Progenitor cell of endocrine pancreas (in vitro differentiated cells): ENCODE measurements around the gene SELENON.

DNA sequence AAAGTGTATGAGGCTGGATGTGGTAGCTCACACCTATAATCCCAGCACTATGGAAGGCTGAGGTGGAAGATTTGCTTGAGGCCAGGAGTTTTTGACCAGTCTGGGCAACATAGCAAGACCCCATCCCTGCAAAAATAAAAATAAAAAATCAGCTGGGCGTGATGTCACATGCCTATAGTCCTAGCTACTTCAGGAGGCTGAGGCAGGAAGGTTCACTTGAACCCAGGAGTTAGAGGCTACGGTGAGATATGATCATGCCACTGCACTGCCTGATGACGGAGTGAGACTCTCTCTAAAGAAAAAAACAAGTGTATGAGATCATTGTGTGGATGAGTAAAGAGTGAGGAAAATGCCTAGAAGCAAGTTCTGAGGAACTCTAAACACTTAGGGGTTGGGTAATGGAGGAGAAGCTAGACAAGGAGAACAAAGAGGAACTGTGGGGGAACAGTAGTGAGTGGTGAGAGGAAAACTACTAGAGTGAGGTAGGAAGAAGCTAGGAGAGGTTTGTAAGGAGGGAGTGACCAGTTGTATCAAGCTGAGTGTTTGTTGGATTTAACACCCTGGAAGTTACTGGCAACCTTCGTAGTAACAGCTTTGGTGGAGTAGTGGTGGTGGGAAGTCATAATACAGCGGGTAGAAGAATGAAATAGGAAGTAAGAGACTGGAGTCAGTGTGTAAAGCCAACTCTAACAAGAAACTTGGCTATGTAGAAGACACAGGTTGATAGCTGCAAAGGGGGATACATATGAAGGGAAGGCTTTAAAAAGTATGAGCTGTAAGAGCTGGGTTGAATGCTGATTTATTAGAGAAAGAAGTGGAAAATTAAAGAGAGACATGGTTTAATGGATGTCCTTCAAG lies 17.1 kb downstream of the CLIC4 start:
- PRO-cap = no peak

GRCh38 chr1:24765045-24765738 lies 19.9 kb downstream of the CLIC4 start:
- PRO-cap = no peak

- PRO-cap = no peak
Measured at GRCh38 chr1:24911322-24912010, 18.6 kb downstream of the RUNX3 start.

- PRO-cap = no peak
Measured at GRCh38 chr1:24916626-24917092, 13.4 kb downstream of the RUNX3 start.

- PRO-cap = no peak
Measured at GRCh38 chr1:24988357-24988700, 58.3 kb upstream of the RUNX3 start.

- PRO-cap = no peak
Measured at GRCh38 chr1:25099167-25100009, 132.9 kb downstream of the SYF2 start.

- PRO-cap = no peak
Measured at GRCh38 chr1:25146294-25146948, 85.9 kb downstream of the SYF2 start.

- PRO-cap = no peak
Measured at GRCh38 chr1:25340329-25340740, 2.2 kb downstream of the TMEM50A start.

DNA sequence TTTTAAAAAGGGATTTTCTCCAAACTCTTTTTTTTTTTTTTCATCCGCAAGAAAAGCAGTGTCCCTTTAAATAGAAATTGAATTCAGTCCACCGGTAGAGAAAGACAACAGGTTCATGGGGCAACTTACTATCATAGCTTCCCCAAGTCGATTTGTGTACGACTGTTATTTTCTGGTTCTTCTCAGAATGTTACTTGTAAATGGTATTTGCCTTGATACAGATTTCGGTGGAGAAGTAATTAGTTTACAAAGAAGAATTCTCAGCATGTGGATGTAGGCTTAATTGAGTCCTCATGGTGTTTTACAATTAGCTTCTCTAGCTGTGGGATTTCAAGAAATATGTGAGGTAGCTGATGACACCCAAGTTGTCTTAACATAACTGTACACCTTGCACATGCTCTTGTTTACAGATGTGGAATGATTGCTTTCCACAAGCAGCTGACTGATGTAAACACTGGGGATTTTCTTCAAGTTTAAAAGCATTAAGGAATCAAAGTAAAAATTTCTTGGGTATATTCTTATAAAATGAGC lies 1.3 kb downstream of the MACO1 start:
- PRO-cap = no peak

DNA sequence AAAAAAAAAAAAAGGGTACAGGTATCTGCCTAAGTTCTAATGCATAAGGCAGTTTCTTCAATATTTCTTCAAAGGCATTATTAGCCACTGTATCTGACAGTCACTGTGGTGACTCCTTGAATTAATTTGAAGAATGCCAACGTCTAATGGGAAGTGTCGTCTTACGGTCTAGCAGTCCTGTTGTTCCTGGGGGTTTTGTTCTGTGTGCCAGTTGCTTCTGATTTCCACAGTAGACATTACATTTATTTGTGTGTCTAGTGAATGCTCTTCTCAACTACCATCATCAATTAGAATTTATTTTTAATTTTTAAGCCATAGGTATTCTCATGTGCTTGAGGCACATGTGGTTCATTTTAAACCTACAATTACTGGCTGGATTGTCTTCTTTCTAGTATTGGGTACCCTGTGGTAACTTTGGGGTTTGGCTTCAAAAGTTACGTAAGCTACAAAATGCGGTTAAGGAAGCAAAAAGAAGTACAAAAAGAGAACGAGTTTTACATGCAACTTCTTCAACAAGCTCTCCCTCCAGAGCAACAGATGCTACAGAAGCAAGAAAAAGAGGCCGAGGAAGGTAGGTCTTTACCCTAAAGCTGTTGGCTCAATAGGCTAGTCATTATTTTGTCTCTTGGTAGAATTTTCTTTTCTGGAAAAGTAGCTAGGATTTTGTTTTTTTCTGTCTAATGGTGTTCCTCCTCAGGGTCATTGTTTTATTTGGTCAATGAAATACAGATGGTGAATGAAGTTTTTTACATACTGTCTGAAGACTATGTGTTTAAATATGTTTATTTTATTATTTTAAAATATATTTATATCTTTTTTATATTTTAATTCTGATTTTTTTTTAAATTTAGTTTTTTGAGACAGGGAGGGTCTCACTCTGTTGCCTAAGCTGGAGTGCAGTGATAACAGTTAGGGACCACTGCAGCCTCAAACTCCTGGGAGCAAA lies 25.8 kb downstream of the MACO1 start:
- PRO-cap = no peak

DNA sequence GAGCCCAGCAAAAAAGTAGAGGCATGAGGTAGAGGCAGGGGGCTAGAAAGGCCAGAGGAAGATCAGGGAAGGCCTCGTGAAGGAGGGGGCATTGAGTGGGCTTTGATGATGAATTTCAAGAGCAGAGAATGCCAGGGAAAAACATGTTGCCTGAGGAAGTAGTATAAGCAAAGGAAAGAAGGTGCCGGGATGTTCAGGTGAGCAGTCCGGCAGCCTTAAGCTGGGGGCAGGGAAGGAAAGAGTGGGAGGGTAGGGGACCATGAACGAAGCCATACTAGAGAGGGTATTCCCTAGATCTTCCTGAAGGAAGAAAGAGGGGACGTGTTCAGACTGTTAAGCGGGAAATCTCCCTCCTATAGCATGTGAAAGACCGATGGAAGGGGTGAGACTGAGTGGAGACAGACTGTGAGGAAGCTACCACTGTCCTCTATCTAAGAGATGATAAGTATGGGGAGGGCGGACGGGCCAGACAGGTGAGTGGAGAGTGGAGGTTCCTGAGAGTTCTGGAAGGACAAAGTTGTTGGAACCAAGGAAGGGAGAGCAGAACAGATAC lies 49.1 kb upstream of the LDLRAP1 start:
- PRO-cap = no peak

GRCh38 chr1:25561472-25561867 lies 18.1 kb downstream of the LDLRAP1 start:
- PRO-cap = no peak

DNA sequence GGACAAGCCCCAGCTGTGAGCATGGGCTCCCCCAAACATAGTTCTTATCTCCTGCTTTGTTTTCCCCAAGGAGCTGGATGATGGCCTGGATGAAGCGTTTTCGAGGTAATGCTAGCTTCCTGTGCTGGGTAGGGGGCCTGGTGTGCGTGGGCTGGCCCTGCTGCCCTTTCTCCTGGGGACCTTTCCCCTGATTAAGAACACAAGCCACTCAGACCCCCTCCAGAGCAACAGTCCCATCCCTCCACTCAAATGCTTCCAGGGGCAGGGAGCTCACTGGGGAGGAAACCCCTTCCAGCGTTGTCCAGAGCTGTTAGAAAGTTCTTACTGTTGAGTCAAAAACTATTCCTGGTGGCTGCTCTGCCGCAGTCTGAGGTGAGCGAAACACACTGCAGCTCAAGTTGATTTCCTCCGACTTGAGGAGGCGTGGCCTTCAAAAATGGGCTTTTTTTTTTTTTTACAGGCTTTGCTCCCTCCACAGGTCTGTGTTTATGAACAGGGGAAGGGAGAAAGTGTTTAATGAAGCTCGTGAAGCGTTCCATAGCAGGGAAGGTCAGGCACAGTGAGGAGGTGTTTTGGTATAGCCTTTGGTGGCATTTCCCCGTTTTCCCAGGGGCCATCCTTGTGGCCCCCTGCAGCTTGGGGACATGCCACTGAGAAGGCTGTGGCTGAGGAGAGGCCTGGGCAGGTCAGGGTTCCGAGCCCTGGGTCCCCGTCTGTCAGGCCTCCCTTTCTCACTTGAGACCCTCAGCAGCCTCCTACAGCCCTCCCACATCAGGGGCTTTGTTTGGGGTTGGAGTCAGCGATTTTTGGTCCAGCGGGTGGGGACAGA lies 21.9 kb downstream of the LDLRAP1 start:
- PRO-cap = no peak

- PRO-cap = no peak
Measured at GRCh38 chr1:25695539-25696489, 79.2 kb downstream of the MAN1C1 start.

- PRO-cap = no peak
Measured at GRCh38 chr1:25743992-25744630, 55.9 kb upstream of the SELENON start.

DNA sequence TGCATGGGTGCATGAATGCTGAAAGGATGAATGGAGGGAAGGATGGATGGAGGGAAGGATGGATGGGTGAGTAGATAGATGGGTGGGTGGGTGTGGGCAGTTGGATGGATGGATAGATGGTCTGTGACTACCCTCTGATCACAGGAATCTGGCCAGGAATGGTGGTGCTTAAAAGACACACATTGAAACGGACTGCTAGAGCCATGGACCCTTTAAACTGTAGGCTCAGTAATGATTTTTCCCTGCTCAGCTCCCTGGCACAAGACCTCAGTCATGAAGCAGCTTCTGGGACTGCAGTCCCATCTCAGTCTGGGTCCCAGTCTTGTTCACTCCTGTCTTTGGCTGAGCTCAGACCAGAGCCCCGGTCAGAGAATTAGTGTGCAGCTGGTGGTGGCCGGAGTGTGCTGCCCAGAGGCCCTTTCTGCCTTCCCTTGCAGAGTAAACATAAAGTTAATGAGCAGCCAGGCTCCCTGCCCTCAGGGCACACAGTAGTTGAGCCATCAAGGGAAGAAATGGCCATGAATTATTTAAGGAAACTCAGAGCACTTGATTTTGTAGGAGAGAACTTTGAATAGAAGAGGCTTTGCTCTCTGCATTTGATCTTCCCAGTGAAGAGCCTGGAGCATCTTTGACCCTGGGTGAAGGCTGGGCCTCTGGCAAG lies 26.7 kb upstream of the SELENON start:
- PRO-cap = unidirectional peak, minus-strand start at position 295 of the sequence

DNA sequence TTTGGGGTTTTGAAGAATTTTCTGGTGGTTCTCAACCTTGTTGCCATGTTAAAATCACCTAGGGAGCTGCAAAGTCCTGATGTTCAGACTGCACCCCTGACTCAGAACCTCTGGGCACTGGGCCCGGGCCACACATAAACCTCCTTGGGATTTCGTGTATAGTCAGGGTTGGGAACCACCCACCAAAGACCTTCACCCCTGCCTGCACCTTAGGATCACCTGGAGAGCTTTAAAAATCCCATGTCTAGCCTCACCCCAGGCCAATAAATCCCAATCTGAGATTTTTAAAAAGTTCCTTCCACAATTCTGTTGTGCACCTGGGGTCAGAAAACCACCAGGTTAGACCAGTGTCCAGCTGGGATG lies 26.2 kb upstream of the SELENON start:
- PRO-cap = no peak

GRCh38 chr1:25774773-25775392 lies 25.1 kb upstream of the SELENON start:
- PRO-cap = no peak

DNA sequence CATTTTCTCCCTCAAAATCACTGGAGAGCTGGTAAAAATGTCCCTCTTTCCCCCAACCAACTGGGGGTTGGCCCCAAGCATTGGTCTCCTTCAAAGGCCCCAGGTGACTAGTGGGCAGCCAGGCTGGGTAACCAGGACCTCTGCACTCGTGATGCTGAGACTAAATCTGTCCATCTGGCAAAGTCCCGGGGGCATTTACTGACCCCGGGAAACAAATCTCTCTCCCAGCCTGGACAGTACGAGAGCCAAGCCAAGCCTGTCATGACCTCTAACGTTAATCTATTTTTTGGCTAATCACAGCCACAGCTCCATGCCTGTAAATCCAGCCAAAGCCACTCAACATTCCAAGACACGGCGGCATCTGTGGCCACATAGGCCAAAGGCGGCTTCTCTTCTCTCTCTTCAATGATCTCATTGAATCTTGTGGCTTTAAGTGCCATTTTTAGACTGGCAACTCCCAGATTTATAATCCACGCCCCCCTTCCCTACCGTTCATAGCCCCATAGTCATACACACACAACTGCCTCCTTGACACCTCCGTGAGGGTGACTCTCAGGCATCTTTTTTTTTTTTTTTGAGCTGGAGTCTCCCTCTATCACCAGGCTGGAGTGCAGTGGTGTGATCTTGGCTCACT lies 5.8 kb upstream of the SELENON start:
- PRO-cap = no peak

GRCh38 chr1:25799551-25800339 lies at the start of gene SELENON:
Gene SELENON (plus strand): TSS chr1:25800193.
- PRO-cap = bidirectional peak, plus-strand start at chr1:25800221, minus-strand start at chr1:25800068